NCI-H460 (cell line): Measurements from ENCODE around the gene CBR1.

DNA sequence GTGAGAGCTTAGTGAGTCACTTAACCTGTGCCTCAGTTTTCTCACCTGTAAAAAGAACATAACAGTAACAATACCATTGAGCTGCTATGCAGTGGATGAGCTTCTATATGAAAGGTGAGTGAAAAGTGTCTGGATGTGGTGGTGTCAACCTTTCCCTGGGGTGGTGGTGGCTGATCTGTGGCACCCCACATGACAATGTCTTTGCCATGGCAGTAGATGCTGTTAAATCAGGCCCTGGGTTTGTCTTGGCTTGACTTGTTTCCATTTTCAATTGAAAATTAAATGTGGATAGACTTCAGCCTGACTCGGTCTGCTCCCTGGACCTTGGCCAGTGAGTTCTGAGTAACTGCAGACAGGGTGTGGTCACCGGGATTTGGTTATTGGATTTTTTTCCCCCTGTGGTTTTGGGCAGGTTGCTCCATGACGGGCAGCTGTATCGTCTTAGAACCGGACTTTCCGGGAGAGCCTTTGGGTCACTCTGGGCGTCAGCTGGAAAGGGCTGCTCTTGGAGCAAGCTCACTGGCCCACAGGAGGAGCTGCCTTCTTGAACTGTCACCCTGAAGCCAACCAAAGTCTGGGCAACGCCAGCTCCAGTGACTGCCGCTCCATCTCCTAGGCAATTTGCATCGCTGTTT, 74.9 kb downstream of the CLIC6 start:
RAMPAGE:
- cytosol, long total RNA = no peak
- long total RNA = no peak
- nucleus, long total RNA = no peak

RAMPAGE:
- cytosol, long total RNA = no peak
- long total RNA = no peak
- nucleus, long total RNA = no peak
Observed at GRCh38 chr21:34794457-34794788, 125.6 kb downstream of the CLIC6 start.

GRCh38 chr21:34794789-34795449, 126.1 kb downstream of the CLIC6 start:
RAMPAGE:
- cytosol, long total RNA = no peak
- long total RNA = no peak
- nucleus, long total RNA = no peak

DNA sequence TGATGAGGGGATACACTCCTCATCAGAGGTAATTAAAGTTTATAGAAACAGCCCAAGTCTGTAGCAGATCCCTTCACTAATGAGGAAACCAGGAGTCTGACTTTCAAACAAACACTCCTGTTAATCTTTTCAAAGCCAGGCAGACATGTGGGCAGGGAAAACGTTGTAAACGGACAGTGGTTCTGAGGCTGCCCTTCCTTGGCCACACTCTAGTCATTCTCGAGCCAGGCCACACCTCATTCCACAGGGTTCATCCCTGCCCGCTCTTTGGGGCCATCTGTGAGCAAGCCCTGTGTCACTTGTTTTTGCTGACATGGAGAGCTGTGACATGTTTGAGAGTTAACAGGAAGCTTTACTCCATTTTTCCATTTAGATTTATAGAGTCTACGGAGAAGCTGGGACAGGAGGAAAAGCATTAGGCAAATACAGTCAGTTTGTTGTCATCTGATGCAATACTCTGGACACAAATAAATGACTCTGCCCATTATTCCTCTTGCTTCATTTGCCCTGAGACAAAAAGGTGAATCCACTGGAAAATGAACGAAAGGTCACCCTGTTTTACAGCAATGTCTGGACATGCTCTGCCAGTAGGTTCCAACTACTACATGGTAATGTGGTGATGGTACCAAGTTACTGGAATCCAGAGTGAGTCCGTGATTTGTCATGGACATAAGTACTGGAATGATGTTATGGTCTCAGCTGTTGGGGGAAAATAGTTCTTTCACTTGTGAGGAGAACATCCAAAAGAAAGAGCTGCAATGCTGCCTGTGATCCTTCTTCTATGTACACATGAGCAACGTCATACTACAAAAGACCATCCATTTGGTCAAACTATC, 126.9 kb downstream of the CLIC6 start:
RAMPAGE:
- cytosol, long total RNA = no peak
- long total RNA = no peak
- nucleus, long total RNA = no peak

GRCh38 chr21:34819569-34820375, 151.0 kb downstream of the CLIC6 start:
RAMPAGE:
- cytosol, long total RNA = no peak
- long total RNA = no peak
- nucleus, long total RNA = no peak

DNA sequence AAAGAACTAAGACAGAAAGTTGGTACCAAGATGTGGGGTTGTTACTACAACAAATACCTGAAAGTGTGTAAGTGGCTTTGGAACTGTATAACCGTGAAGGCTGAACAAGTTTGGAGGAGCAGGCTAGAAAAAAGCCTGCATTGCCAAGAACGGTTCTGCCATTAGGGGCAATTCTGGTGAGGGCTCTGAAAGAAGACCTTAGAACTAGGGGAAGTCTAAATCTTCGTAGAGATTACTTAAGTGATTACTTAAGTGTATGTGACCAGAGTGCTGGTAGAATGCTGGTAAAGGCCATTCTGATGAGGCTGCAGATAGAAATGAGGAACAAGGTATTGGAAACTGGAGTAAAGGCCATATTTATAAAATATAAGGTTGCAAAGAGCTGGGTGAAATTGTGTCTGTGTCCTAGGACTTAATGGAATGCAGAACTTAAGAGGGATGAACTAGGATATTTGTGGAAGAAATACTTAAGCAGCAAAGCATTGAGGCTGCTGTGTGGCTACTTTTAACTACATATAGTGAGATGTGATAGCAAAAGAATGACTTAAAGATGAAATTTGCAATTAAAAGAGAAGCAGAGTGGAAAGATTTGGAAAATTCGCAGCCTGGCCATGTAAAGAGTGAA, 158.1 kb downstream of the CLIC6 start:
RAMPAGE:
- cytosol, long total RNA = no peak
- long total RNA = no peak
- nucleus, long total RNA = no peak

GRCh38 chr21:34859442-34859955, 189.6 kb downstream of the RUNX1 start:
RAMPAGE:
- cytosol, long total RNA = no peak
- long total RNA = no peak
- nucleus, long total RNA = no peak

GRCh38 chr21:34878125-34878955, 170.8 kb downstream of the RUNX1 start:
RAMPAGE:
- cytosol, long total RNA = no peak
- long total RNA = no peak
- nucleus, long total RNA = no peak

RAMPAGE:
- cytosol, long total RNA = no peak
- long total RNA = no peak
- nucleus, long total RNA = no peak
Observed at GRCh38 chr21:35005784-35006032, 43.4 kb downstream of the RUNX1 start.

DNA sequence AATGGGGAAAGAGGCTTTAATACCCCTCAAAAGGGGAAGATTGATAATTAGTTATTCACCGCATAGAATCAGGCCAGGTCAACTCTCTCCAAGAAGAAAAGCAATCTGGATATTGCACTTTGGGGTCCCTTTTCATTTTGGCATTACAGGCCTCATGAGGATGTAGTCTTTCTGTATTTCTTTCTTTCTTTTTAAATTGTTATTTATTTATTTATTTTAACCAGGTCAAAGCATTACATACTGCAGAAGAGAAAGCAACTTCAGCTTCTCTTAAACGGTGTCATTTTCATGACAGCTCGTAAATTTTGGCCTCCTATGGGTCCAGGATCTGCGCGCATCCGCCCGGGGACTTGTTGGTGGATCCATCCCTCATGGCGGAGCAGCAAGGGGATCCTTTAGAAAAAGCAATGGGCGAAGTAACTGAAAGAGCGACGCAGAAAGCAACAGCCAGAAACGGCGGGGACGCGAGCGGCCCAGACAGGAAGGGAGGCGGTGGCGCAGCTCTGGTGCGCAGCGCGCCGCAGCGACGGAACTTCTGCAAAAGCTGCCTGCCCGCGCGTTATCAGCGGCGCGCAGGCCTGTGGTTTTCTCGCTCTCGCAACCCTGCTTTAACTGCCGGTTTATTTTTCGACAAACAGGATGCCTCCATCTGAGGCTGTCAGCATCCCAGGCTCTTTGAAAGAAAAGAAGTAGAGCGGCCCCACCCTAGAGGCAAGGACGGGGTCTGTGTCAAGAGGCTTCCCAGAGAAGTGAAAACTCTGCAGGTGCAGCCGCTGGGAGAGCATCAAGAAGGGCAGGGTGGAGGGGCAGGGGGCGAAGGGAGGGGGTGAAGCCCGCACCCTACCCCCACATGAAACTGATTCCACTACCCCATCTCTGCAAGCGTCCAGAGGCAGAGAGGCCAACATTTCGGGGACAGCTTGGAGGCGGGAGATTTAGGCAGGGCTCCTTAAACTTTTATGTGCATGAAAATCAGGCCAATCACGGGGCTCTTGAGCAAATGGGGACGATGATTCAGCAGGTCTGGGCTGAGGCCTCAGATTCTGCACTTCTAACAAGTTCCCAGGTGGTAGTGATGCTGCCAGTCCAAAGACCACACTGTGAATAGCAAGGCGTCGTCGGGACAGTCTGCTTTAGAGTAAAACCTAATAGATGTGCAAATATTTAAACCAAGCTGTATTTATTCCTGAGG, 22.4 kb downstream of the RUNX1 start:
RAMPAGE:
- cytosol, long total RNA = no peak
- long total RNA = no peak
- nucleus, long total RNA = no peak

DNA sequence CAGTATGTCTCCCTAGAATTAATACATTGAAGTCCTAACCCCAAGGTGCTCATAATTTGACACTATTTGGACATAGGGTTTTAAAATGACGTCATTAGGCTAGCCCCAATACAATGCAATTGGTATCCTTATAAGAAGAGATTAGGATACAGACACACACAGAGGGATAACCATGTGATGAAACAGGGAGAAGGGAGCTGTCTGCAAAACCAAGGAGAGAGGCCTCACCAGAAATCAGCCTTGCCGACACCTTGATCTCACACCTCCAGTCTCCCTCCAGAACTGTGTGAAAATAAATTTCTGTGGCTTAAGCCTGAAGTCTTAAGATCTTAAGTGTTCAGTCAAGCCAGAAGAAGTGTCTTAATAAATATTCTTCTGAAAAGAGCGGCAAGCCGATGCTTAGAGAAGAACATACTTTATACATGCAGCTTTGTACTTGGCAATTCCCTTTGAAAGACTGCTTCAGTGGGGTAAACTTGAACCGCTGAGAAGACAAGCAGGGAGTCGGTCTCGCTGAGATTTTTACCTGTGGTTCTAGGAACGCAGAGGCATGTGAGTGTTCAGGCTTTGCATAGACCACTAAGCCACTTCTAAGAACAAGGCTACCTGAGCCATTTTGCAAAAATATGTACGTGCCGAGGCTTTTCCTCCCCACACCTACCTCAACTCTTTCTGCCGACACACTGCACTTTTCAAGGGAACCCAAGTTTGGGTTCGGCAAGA, 3.6 kb downstream of the RUNX1 start:
RAMPAGE:
- cytosol, long total RNA = no peak
- long total RNA = no peak
- nucleus, long total RNA = no peak

DNA sequence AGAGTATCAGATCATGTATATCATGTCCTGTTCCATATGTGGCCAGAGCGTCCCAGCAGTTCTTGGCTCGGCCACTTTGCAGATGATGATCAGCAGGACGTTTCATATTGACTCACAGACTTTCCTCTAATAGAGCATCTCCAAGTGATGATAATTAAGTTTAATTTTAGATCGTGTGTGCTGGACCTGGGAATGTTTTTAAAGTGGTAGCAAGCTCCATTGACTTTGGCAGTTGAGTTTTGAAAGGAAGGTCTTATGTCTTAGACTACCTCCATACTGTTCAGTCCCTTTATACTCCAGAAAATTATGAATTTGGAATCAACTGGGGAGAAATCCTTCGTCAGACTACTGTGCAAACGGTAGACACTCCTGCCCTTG, 154.6 kb upstream of the RUNX1 start:
RAMPAGE:
- cytosol, long total RNA = no peak
- long total RNA = no peak
- nucleus, long total RNA = no peak

RAMPAGE:
- cytosol, long total RNA = no peak
- long total RNA = no peak
- nucleus, long total RNA = no peak
Observed at GRCh38 chr21:35208843-35209585, 159.9 kb upstream of the RUNX1 start.

RAMPAGE:
- cytosol, long total RNA = no peak
- long total RNA = no peak
- nucleus, long total RNA = no peak
Observed at GRCh38 chr21:35227116-35227773, 178.1 kb upstream of the RUNX1 start.

DNA sequence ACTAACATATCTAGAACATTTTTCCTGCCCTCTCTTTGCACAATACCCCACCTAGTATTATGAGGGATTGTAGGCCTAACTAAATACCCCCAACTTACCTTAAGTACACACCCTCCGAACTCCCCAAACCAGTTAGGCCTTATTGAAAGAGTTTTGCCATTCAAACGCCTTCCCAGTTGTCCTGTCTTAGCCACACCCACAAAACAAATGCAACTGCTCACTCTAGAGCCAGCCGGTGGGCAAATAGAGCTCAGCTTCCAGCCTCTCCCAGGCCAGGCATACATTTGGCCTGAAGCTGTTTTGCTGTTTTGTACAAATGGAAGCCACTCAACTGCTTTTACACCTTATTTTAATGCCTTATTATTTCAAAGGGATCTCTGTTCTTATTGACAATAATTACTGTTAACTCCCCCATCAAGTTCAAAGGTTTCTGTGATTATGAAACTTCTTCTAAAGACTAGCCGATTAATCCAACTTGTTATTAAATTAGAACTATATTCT, 224.3 kb upstream of the RUNX1 start:
RAMPAGE:
- cytosol, long total RNA = no peak
- long total RNA = no peak
- nucleus, long total RNA = no peak

DNA sequence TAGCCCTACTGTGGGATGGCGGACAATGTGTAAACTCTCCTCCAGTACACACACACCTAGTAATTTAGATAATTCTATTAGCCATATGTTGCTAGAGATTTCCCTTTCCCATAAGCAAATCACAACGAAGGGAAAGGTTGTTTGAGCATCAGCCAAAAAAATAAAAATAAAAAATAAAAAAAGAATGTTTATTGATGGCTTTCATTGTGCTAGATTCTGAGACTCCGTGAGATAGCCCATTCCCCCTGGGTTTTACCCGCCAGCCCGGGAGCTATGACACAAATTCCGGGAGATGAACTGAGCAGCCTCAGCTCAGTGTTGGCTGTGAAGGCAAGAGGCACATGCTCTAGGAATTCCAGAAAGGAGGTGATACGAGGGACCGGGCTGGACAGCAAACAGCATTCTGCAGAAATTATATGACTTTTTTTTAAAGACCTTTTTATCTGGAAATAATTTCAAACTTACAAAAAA, 378.5 kb upstream of the RUNX1 start:
RAMPAGE:
- cytosol, long total RNA = no peak
- long total RNA = no peak
- nucleus, long total RNA = no peak

DNA sequence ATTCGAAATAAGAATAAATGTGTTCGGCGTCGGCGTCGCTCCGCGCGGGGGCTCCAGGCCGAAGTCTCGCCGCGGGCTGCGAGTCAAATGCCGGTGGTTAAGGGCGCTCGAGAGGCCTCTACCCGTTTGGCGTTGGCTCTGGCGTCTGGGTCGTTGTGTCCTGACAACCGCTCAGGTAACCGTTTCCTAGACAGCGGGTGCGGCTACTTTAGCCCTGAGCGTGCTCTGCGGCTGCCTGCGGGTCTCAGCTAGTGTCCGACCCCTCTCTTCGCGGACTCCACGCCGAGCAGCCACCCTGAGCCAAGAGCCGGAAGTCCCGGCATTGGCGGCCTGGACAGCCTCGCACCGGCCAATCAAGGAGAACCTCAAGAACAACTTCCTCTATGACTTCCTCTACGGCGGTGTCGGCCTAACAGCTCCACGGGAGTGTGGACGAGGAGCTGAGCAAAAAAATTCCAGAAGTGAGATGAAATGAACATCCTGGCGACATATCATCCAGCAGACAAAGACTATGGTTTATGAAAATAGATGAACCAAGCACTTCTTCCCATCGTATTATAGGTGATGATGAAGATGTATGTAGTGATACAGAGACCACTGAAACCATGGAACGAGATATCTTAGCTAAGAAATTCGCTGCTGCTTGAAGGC, 173.3 kb downstream of the SETD4 start:
RAMPAGE:
- cytosol, long total RNA = no peak
- long total RNA = no peak
- nucleus, long total RNA = no peak

RAMPAGE:
- cytosol, long total RNA = no peak
- long total RNA = no peak
- nucleus, long total RNA = no peak
Observed at GRCh38 chr21:35905019-35906074, 155.0 kb downstream of the SETD4 start.

DNA sequence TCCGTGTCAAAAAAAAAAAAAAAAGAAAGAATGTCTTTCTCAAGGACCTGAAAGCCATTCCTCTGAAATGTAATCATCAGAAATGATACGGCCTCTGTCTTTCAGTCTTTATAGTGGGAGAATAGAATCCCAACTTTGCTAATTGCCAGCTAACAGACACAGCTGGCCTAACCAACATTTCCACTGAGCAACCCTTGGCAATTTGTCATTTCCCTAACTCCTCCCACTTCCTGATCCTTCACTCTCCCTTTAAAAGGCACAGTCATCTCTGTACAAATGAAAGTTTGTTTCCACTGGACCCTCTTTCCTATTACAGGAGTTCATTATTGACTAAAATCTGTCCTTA, 4.3 kb upstream of the CBR1 start:
RAMPAGE:
- cytosol, long total RNA = no peak
- long total RNA = no peak
- nucleus, long total RNA = no peak

GRCh38 chr21:36069617-36070624, at the start of gene CBR1:
Gene CBR1 (plus strand): TSS chr21:36070024.
RAMPAGE:
- cytosol, long total RNA = start-site peak on the plus strand at chr21:36069969-36070037, 4,845 and 1,123 reads in 2 replicates
- long total RNA = start-site peak on the plus strand at chr21:36069966-36070037, 1,599 and 828 reads in 2 replicates
- nucleus, long total RNA = start-site peak on the plus strand at chr21:36069969-36070037, 1,667 and 481 reads in 2 replicates